GM19240 (cell line): ENCODE measurements around the gene CPD.

DNA sequence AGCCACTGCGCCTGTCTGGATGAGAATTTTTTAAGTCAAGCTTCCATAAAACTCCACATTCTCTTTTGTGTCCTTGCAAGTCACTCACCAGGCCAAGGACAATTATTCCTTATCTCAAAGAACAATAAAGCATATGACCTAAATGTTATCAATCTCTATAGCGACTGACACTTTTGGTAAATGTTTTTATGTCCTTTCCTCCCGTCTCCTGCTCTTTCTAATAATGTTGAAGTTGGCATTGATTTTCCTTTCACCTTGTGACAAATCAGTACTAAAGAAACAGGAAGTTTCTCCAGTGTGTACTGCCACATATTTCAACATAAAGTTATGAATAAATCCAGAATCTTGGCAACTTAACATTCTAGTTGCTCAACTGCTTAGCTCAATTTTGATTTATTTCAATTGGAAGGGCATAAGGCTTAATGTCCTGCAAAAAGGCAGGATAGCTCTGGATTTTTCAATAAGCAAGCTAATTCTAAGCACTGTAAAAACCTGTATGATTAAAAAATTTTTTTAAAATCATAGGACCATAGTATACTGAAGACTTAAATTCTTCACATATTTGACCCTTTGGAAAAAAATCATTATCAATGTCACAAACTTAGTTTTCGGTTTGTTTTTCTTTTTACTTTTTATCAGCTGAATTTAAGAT is 8.6 kb downstream of the CRYBA1 start:
- RRBS = no CpG with 5 or more reads among the region's 4 CpGs

DNA sequence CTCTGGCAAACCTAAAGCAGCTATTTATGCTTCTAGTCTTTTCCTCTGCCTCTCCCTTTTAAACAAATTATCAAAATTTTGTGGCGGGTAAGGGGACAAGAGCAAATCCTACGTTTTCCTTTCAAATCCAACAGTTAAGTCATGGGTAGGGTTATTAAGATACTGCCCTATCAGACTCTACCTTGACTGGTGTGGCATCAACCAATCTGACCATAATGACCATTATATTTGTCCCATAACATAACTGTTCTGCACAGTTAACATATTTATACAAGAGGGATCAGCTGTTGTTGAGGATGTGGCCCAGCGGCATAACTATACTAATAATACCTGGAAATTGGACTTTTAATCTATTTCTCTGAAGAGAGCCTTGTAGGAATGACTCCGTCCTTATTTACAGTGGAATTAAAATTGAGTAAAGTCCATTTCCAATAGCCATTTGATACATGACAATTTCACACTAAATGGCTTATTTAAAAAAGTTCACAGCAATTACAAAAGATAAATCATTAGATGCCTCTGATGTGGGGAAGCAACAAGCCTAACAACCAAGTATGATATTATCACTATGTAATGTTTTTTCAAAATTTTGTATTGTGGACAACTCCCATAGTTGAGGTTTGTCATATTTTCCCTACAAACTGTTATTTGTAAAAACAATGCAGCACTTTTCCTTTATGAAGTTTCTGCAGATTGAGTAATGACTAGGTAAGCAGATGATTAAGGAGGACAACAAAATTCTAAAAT is 13.6 kb downstream of the CRYBA1 start:
- RRBS = no CpG with 5 or more reads among the region's 4 CpGs

- RRBS = no CpG with 5 or more reads among the region's 10 CpGs
These were observed 6.7 kb downstream of the NUFIP2 start for GRCh38 chr17:29286836-29288011.

DNA sequence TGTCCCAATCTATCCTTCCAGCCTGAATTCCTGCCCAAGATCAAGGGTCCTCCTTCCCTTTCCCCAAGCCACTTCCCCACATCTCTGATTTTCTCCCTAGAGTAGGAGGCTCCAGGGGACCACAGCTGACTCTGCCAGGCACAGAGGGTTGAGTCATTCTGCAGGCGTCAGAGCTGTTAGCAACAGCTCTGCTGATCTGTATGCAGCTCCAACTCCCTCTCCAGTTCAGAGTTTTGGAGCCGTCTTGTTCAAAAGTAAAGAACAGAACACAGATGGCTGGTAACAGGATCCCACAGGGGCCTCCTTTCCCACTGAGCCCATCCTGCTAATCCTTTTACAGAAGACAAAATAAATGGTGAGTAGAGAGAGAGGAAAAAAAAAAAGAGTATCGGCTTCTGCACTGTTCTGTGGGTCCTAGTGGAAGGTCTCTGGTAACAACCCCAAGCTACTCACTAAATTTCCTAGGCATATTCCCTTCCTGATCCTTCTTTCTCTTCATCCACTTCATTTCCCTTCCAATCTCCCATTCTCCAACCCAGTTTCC is 13.4 kb upstream of the TAOK1 start:
- RRBS = no CpG with 5 or more reads among the region's 3 CpGs

- RRBS = no CpG with 5 or more reads among the region's 18 CpGs
These were observed 6.1 kb downstream of the TP53I13 start for GRCh38 chr17:29574438-29575182.

DNA sequence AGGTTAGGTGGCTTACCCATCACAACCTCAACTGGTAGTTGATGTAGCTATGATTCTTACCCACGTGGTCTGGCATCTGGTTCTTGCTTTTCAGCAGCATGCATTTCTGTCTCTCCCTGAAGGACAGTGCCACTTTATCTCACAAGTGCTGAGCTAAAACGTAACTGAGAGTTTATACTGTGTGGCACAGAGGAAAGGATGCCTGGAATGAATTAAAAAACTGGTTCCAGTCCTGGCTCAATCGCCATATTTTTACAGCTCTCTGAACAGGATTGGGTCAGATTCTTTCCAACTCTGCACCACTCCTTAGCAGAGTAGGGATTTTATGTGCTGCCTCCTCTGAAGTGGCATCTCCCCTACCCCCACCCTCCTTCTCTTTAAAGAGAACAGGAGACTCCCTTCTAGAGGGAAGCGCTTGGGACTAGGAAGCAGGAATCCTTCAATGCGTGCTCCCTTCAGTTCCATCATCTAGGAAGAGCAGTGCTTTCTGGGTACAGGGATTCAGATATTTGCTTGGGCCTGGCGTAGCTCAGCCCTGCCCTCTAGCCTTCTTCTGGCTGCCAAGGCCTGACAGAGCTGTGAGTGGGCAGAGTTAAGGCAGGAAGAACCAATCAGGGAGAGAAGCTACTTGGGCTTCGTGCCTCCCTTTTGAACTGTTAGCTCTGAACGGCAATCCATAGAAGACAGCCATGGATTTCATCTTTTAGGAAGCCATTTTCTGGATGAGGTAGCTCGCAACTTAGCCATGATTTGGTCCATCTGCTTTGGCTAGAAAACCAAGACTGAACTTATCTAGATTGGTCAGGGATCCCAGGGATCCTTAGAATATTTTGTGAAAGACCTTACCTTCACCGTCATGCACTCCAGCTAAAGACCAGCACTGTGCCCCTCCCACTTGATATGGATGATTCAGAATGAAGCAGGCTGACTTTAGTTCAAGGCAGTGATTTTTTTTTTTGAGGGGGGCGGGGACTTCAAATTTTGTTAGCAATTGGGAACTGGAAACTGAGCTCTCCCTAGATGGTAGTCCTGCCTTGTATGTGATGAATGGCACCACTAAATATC is 2.3 kb upstream of the CORO6 start:
- RRBS = no CpG with 5 or more reads among the region's 11 CpGs

- RRBS = no CpG with 5 or more reads among the region's 10 CpGs
These were observed 8.4 kb upstream of the CORO6 start for GRCh38 chr17:29631062-29631650.

DNA sequence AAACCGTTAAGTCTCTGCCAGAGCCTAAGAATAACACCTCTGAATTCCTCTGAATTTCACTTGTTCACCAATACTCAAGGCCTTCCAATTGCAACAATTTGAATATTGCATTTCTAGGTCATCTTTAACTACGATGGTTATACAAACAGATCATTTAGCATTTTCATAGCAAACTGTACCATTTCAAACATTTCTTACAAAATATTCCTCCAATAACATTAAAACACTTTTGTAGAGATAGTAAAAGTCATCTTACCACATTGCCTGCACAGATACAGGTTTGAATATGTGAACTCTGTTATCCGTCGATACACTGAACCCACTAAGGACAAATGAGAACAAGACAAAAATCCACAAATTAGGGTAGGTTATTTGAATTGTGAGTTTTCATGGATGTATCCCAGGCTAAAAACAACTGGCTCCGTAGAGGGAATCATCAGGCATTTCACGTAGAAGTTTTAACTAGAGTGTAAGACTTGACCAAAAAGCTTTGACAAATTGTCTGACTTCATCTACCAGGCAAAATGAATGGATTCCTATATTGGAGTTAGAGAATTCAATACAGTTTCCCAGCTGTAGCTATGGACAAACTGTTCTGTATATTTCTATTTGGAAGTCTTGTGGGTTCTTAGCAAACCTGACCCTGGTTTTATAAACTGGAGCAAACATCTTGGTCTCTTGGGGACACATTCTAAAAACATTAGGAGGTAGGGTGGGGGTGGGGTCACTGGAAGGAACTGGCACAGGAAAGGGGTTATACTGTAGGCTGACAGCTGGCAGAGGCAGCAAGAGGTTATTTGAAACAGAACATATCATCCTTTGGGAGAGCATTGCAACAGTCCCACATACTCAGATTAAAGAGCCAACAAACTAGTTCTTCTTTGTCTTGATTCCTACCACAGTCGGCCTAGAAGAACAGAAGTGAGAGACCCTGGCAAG is 54.1 kb upstream of the CORO6 start:
- RRBS = no CpG with 5 or more reads among the region's 7 CpGs

DNA sequence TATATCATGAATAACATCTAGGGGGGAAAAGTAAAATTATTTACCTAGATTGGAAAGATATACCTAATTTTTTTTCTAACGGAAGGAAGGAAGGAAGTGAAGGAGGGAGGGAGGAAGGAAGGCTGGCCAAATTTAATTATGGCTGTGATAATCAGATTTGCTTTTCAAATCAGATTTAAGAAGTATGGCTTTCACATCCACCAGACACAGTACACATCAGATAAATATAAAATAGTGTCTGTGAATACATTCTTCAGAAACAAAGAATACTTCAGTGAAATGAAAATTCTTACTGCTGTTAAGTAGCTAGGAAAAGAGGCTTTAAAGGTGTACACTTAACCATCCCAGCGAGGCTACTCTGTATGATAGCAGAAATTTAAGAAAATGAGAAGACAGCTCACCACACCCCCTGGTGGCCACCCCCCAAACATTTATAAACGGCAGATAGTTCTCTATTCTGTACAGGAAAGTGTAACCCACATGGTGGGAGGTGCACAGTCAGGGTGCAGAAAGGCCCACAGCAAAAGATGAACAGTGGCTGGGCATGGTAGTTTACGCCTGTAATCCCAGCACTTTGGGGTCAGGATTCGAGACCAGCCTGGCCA is 150.9 kb downstream of the SSH2 start:
- RRBS = no CpG with 5 or more reads among the region's 5 CpGs

DNA sequence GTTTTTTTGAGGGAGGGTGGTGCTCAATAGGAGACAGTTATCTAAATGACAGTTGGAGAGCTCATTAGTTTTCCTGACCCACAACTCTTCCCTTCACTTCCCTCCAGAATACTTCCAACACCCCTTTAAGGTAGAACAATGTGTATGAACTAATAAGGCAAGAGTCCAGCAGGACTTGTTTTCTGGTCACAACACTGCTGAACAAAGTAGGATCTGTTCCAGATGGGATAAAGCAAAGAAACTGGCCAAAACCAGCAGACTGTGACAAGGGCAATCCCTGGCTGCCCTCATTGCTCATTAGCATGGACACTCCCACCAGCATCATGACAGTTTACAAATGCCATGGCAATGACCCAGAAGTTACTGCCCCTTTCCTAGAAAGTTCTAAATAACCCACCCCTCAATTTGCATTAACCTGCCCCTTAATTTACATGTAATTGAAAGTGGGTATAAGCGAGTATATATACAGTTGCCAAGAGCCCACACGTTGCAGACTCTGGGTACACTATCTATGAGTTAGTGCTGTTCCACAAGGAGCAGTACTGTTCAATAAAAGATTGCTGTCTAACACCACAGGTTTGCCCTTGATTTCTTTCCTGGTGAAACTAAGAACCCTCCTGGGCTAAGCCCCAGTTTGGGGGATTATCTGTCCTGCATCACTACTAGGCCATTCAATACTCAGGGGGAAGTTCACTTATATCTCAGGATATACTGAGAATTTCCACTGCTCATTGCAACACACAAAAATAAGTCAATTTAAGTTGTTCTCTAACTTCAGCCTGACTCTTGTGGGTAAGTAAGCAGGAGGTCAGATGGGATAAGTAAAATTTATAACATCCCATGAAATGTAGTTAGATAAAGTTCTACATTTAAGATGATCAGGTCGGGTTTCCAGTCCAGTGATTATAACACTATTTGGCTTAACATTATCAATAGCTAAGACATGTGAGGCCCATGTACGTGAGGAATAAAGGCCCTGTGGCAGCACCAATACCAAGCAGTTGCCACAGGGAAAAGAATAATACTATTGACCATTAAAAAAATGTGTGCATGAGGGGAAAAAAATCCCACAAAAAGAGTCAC is 82.2 kb downstream of the SSH2 start:
- RRBS = no CpG with 5 or more reads among the region's 4 CpGs

GRCh38 chr17:29884475-29885071 is 45.5 kb downstream of the SSH2 start:
- RRBS = no CpG with 5 or more reads among the region's 2 CpGs

- RRBS = no CpG with 5 or more reads among the region's 13 CpGs
These were observed 352 bp upstream of the SSH2 start for GRCh38 chr17:29930416-29930744.

DNA sequence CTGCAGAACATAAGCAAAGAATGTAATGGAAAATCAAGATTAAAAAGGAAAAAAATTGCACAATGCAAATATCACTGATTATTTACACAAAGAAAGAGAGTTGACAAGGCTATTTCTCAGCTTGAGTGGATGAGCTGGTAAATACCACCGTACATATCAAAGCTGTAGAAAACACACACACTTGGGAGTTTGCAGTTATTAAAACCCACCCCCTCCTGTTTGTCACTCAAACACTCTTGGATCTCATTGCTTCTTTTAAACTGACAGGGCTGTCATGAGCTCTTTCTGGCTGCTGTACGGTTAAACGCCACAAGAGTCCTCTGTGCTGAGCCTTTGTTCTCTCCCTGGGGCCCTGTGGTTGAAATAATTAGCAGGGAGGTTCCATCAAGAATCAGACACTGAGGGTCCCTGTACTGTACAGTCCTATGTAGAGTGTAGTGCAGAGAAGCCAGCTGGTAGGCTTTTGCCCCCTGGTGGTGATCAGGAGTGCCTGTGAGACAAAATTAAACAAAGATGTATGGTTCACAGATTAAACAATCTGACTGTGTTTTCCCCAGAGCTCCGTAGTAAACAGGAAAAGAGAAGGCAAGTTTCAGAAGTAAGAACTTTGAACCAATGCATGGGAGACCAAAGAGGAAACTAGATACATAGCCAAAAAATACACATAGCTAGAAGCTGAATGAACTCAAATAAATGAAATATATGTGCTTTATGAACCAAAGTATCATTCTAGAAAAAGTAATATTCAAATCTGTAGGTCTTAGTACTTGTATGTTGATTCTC is 1.2 kb upstream of the SSH2 start:
- RRBS = no CpG with 5 or more reads among the region's 4 CpGs

DNA sequence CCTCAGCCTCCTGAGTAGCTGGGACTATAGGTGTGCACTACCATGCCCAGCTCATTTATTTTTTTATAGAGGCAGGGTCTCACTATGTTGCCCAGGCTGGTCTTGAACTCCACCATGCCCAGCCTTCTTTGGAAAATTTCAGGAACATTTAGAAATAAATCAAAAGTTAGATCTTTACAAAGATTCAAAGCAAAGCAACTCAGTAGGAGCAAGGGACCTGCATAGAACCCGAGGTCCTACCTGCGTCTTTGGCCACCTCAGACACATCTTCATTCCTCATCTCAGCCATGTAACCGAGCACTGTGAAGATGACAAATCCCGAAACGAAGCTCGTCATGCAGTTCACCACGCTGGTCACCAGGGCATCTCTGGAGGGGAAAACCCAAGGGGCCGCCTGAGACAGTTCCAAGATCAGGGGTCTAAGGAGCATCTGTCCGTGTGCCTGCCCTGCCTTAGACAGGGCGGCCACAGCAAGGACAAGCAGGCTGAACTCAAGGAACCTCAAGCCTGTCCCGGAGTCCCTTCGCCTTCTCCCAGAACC is 22.9 kb downstream of the SLC6A4 start:
- RRBS = no CpG with 5 or more reads among the region's 12 CpGs

GRCh38 chr17:30236797-30237337 is 1.4 kb upstream of the SLC6A4 start:
- RRBS = 14% methylated on average over 3 of the region's 21 CpGs

GRCh38 chr17:30340781-30341504 is 7.1 kb upstream of the TMIGD1 start:
- RRBS = no CpG with 5 or more reads among the region's 7 CpGs

DNA sequence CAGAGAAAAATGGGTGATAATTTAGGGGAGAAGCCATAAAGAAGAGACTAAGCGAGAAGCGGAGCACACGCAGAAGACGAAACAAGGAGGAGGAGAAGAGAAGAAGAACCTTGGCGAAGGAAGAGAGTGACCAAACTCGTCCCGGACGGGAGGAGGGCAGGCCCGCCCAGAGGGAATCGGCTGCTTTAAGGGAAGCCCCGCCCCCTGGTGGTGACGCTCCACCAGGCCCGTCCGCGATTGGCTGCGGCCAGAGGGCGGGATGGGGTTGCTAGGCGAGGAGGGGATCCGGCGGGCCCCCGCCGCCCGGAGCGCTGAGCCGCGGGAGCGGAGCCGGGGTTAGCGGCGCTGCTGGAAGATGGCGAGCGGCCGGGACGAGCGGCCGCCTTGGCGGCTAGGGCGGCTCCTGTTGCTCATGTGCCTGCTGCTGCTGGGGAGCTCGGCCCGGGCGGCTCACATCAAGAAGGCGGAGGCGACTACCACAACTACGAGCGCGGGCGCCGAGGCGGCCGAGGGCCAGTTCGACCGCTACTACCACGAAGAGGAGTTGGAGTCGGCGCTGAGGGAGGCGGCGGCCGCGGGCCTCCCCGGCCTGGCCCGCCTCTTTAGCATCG is at the start of gene CPD:
Gene CPD, plus strand, starts transcription at position 302 of the 611 bp plus-strand sequence.
- RRBS = 2% methylated on average over 16 of the region's 62 CpGs

- RRBS = no CpG with 5 or more reads among the region's 2 CpGs
These were observed 42.0 kb downstream of the CPD start for GRCh38 chr17:30420580-30421279.

DNA sequence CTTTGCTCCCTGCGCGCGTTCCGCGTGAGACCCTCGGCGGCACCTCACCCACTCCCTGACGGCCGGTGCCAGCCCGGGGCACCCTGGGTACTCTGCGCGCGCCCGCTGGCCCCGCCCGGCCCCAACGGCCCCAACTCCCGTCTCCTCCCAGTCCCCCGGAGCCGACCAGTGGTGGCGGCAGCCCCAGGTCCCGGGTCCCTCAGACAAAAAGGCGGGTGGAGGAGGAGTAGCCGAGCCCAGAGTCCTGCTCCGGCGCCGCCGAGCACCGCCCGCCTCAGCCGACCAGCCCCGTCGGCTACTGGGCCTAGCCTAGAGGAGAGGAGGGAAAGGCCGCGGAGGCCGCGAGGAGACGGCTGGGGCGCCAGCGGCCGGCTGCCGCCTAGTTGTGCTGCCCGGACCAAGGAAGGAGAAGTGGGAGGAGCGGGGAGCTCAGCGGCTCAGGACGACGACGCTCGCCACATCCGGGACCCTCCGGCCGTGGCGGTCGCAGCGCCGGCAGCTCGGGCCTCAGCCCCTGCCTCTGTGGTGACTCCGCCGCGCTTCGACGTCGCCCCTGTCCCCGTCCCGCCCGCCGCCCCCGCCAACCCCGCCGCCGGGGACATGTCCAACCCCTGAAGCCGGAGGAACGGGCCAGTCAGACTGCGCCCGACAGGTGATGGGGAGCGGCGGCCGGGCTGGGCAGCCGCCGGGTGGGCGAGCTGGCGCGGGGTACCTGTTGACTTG is 123.2 kb downstream of the GOSR1 start:
- RRBS = 3% methylated on average over 30 of the region's 83 CpGs

DNA sequence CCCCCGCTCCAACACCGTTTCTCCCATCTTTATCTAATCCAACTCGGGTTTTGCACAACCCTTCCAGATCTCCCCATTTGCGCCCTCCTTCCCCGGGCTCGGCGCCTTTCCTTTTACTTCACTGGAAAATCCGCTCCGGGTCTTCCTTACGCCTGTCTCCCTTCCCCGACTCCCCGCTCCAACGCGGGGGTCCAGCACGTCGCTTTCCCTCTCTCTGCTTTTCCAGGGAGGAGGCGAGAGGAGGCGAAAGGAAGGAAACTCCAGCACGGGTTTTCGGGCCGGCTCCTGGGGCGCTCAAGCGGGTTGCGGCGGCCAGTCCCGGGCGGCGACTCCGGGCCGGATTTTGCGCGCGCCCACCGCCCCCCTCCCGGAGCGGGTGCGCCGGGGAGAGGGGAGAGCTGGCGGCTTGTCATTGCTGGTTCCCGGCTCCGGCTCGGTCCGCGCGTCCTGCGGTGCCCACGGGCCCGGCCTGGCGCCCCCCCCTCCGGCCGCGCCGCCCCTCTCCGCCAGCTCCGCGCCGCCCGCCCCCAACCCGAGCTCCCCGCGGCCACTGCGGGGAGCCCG is 115.8 kb downstream of the CRLF3 start:
- RRBS = 0% methylated on average over 1 of the region's 63 CpGs